ENCODE measurements around the gene FAN1.

- RRBS = no CpG with 5 or more reads among the region's 11 CpGs
Measured at GRCh38 chr15:28919765-28920368, 34.1 kb downstream of the APBA2 start.

GRCh38 chr15:29103482-29103741 lies 166.2 kb downstream of the NSMCE3 start:
- RRBS = 62% methylated on average over 15 of the region's 25 CpGs

- RRBS = no CpG with 5 or more reads among the region's 13 CpGs
Measured at GRCh38 chr15:29224196-29224714, 45.4 kb downstream of the NSMCE3 start.

GRCh38 chr15:29345489-29345918 lies 75.9 kb upstream of the NSMCE3 start:
- RRBS = no CpG with 5 or more reads among the region's 7 CpGs

DNA sequence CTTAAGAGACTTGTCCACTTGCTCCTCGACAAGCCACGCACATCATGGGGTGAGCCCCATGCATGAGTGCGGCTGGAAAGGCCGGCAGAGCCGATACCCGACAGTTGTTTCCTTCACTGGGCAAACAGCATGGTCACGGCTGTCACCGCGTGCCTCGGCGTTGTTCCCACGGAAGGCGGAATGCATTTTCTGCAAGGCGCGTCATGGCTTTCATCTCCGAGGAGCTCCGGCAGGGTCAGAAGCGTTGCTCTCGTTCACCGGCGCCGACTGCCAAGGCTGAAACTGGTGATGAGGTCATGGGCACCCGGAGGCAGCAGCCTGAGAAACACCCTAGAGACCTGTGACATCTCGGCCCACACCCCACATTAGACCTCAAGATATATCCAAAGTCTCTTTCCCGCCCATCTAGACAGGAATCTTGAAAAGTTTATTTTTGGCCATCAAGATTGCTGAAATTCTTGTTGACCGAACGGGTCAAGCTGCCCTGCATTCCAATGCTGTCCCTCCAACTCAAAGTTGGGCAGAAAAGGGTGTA lies 546 bp upstream of the TJP1 start:
- RRBS = 10% methylated on average over 4 of the region's 27 CpGs

DNA sequence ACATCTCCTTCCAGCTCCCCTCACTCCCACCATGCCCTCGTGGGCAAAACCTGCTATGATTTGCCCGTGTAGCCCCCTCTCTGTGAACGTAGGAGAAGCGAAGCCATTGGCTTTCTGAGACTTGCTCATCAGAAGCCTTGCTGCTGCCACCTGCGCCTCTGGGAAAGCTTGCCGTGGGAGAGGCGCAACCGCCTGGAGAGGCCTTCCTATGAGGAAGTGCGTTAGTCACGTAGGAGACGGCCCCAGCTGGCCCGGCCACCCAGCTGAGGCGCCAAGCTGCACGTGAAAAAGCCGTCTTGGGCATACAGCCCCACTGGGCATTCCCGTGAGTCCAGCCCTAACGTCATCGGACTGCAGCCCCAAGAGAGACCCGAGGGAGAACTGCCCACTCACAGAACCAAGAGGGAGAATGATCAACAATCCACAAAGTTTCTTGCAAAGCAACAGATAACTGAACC lies 49.1 kb upstream of the TJP1 start:
- RRBS = no CpG with 5 or more reads among the region's 19 CpGs

GRCh38 chr15:30626534-30626958 lies 22.7 kb downstream of the GOLGA8H start:
- RRBS = 3% methylated on average over 3 of the region's 21 CpGs

DNA sequence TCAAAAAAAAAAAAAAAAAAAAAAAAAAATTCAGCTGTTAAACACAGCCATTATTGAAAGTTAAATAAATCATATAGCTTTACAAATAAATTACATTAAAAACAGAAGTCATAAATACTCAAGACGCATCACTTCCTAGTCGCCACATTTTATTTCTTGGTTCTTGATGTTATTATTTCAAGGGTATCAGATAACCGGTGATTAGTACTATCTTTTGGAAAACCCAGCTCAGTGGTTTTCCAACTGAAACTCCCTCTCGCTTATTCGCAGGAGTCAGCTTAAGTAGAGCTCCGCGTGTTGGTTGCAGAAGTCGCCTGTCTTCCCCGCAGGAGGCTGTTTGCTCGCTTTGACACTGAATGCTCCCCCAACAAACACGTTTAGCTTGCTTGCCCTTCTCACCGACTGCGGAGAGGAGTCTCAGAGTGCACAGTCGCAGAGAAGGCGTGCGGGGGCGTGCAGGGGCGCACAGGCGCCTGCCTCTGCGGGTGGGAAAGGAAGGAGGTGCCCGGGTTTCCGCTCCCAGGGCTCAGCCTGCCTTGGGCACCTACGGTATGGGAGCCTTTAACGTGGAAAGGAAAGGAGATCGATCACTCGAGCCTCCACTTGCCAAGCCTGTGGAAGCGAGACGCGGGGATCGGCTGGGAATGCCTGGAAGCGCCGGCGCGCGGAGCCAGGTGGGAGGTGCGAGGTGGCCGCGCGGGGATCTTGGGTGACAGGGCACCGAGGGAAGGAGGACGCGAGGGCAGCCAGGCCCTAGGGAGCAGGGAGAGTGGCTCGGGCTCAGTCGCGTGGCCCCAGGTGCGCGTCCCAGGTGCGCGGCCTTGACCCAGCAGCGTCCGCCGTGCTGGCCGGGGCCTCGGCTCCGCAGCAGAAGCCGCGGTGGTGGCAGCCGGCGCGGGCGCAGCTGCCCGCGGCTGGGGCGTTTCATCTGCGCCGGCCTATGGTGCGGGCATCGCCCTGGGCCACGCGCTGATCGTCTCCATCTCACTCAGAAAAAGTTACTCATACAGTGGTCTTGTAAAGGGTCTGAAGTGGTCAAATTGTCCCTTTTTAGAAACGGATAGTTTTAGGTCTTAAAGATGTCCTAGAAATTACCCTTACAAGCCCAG lies at the start of gene FAN1:
TSS of gene FAN1 (plus strand) at position 702 of the 1,109 bp plus-strand sequence.
- RRBS = 4% methylated on average over 14 of the region's 72 CpGs

DNA sequence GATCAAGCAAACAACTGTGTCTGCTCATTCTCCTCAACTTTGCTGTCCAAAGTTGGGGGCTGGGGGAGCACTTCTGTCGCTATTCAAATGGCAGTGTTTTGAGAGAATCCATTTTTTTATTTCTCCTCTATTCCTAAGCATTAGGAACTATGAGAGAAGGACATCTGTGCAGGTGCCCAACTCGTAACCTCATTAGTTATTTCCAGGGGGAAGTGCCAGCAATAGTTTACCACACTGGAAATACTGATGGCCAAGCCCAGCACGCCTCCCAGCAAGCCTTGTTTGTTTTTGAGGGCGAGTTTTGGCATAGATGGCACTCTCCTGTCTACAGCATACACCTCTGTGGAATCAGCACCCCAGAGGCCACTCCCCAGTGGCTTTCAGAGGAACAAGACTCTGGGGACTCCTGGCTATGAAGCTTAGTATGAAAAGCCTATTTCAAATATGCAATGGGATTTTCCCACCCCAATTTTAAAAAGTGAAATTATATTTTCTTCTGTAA lies 36.6 kb downstream of the FAN1 start:
- RRBS = no CpG with 5 or more reads among the region's 4 CpGs

GRCh38 chr15:31031715-31032195 lies 40.3 kb upstream of the MTMR10 start:
- RRBS = no CpG with 5 or more reads among the region's 2 CpGs

DNA sequence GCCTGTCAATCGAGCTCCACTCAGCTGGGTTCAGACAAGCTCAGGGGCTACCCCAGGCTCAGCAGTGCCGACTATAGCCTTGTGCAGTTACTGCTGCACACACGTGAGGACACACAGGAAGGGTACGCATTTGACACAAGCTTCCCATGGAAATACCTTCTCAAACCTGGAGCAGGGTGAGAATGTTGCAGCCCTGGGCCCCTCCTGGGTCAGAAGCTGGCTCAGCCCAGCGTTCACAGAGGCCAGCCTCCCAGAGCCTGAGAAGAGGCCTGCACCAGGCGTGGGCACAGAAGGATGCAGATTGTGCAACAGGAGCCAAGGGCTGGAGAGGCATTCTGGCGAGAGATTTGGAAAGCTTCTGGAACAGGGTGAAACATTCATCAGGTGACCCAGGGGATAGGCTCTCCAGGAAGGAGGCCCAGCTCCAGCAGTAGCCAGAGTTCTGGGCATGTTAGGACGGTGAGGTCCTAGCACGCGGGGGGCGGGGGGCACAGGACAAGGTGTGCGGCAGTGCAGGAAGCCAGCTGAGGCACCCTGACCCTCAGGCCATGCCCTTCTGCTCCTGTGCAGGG lies 111.9 kb upstream of the KLF13 start:
- RRBS = no CpG with 5 or more reads among the region's 12 CpGs

GRCh38 chr15:31322563-31323084 lies 4.0 kb upstream of the KLF13 start:
- RRBS = no CpG with 5 or more reads among the region's 6 CpGs

GRCh38 chr15:31329542-31330169 lies 3.0 kb downstream of the KLF13 start:
- RRBS = 84% methylated on average over 9 of the region's 20 CpGs

GRCh38 chr15:31334750-31335371 lies 8.2 kb downstream of the KLF13 start:
- RRBS = no CpG with 5 or more reads among the region's 9 CpGs

DNA sequence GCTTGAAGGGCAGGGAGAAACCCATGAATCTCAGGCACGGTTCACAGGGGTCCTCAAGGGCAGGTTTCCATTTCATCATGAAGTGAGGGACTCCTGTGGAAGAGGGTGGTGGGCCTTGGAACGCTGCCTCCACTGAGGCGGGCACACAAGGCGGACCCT lies 48.4 kb downstream of the KLF13 start:
- RRBS = no CpG with 5 or more reads among the region's 4 CpGs

GRCh38 chr15:31382765-31383317 lies 56.2 kb downstream of the KLF13 start:
- RRBS = no CpG with 5 or more reads among the region's 8 CpGs

GRCh38 chr15:32677194-32677624 lies 35.7 kb downstream of the SCG5 start:
- RRBS = no CpG with 5 or more reads among the region's 4 CpGs

DNA sequence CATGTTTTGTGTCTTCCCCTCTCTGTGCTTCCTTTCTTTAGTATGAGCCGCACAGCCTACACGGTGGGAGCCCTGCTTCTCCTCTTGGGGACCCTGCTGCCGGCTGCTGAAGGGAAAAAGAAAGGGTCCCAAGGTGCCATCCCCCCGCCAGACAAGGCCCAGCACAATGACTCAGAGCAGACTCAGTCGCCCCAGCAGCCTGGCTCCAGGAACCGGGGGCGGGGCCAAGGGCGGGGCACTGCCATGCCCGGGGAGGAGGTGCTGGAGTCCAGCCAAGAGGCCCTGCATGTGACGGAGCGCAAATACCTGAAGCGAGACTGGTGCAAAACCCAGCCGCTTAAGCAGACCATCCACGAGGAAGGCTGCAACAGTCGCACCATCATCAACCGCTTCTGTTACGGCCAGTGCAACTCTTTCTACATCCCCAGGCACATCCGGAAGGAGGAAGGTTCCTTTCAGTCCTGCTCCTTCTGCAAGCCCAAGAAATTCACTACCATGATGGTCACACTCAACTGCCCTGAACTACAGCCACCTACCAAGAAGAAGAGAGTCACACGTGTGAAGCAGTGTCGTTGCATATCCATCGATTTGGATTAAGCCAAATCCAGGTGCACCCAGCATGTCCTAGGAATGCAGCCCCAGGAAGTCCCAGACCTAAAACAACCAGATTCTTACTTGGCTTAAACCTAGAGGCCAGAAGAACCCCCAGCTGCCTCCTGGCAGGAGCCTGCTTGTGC lies 13.0 kb downstream of the GREM1 start:
- RRBS = 56% methylated on average over 4 of the region's 21 CpGs

GRCh38 chr15:32732628-32733891 lies 15.3 kb downstream of the GREM1 start:
- RRBS = no CpG with 5 or more reads among the region's 10 CpGs

GRCh38 chr15:32889315-32890002 lies 171.7 kb downstream of the GREM1 start:
- RRBS = no CpG with 5 or more reads among the region's 7 CpGs

All from epidermal melanocyte (primary cell).